Cerebral cortex (tissue), 2 donors: ENCODE results near the genes ZNF100, ZNF91 and ZNF675.

GRCh38 chr19:19526805-19527222 lies 1.9 kb upstream of the YJEFN3 start:
- PRO-cap, 2 experiments = no peak in any of the 2 experiments

GRCh38 chr19:19546689-19547343 lies 8.8 kb downstream of the CILP2 start:
- PRO-cap, 2 experiments = no peak in any of the 2 experiments

DNA sequence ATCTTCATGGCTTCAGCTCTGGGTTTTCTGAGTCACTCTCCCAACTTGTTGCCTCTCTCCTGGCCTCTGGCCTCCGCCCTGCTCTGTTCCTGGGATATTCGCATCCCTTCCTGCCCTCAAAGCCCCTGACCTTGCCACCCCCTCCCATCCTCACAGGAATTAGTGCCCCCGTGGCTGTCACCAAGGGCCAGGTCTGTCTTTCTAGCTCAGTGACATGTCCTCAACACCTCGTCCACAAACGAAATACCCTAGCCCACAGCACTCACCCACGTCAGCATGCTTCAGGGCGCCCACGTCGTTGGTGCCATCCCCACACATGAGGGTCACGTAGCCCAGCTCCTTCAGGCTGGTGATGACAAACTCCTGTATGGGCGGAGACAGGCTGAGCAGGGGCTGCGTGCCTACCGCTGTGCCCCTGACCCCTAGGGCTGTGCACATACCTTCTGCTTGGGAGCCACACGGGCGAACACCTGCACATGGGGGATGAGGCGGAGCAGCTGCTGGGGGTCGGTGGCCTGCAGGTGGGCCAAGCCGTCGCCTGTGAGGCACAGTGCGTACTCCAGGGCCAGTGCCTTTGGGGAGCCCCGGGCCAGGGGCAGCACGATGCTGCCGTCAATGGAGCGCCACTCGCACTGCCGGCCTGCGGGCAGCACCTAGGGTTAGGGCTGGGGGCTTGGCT lies 6.0 kb upstream of the GMIP start:
- PRO-cap, 2 experiments = no peak in any of the 2 experiments

GRCh38 chr19:19650465-19651051 lies 7.1 kb upstream of the GMIP start:
- PRO-cap, 2 experiments = no peak in any of the 2 experiments

GRCh38 chr19:20431420-20432108 lies 134.0 kb downstream of the ZNF737 start:
- PRO-cap, 2 experiments = no peak in any of the 2 experiments

- PRO-cap, 2 experiments = no peak in any of the 2 experiments
Observed at GRCh38 chr19:20610927-20612189, 45.8 kb upstream of the ZNF737 start.

GRCh38 chr19:21440191-21440857 lies 43.4 kb downstream of the ZNF493 start:
- PRO-cap, 2 experiments = no peak in any of the 2 experiments

GRCh38 chr19:21600743-21601176 lies 95.4 kb downstream of the ZNF429 start:
- PRO-cap, 2 experiments = no peak in any of the 2 experiments

- PRO-cap, 2 experiments = peak in 1 of 2 experiments; most common plus-strand start chr19:21767724 (in 1); most common minus-strand start chr19:21767534 (in 1)
Observed at GRCh38 chr19:21766699-21767998, at the start of gene ZNF100. Gene ZNF100, minus strand, starts transcription at chr19:21767579.

DNA sequence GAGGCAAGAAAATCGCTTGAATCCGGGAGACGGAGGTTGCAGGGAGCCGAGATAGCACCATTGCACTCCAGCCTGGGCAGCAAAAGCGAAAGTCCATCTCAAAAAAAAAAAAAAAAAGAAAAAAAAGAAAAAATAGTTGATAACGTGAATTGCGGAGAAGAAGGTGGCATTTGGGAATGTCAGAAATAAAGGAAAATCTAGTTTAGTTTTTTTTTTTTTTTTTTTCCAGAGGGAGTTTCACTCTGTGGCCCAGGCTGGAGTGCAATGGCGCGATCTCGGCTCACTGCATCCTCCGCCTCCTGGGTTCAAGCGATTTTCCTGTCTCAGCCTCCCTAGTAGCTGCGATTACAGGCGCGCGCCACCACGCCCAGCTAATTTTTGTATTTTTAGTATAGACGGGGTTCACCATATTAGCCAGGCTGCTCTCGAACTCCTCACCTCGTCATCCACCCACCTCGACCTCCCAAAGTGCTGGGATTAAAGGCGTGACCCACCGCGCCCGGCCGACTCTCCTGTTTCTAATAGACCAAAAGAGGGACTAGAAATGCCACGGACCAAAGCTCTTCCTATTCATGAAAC lies 743 bp downstream of the ZNF43 start:
- PRO-cap, 2 experiments = no peak in any of the 2 experiments

GRCh38 chr19:23074782-23075933 lies 41.7 kb upstream of the ZNF730 start:
- PRO-cap, 2 experiments = peak in 1 of 2 experiments; most common plus-strand start chr19:23075173 (in 1); most common minus-strand start chr19:23075074 (in 1)

DNA sequence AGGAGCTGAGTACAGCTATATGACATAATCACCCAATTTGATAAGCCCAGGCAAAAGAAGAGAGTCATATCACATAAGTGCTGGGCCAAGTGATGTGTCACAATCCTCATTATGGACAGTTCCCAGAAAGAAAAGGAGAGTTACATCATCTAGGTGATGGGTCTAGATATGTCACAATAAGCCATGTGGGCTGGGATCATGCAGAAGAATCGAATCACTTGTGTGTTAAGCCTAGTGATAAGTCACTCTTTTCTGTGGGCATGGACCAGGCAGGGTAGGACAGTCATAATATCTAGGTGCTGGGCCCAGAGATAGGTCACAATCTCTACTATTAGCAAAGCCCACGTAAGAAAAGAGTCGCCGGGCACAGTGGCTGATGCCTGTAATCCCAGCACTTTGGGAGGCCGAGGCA lies 14.1 kb upstream of the ZNF724 start:
- PRO-cap, 2 experiments = no peak in any of the 2 experiments

DNA sequence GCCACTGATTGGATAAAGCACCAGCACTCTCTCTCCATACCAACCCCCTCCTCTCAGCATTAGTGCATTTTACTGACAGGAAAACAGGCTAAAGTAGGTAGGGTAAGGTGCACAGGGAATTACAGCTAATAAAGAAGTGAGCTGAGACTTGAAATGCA lies 24.0 kb upstream of the ZNF724 start:
- PRO-cap, 2 experiments = peak in 1 of 2 experiments; most common plus-strand start position 56 of the sequence (in 1)

DNA sequence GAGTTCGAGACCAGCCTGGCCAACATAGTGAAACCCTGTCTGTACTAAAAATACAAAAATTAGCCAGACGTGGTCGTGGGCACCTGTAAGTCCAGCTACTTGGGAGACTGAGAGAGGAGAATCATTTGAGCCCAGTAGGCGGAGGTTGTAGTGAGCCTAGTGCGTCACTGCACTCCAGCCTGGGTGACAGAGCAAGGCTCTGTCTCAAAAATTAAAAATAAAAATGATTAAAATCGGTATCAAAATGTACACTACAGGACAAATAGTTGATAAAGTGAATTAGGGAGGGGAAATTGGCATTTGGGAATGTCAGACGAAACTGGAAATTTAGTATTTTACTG lies 1.5 kb downstream of the ZNF91 start:
- PRO-cap, 2 experiments = no peak in any of the 2 experiments

- PRO-cap, 2 experiments = peak in 1 of 2 experiments; most common plus-strand start chr19:23395102 (in 1); most common minus-strand start chr19:23395047 (in 1)
Observed at GRCh38 chr19:23394794-23395841, at the start of gene ZNF91. Gene ZNF91, minus strand, starts transcription at chr19:23395471.

GRCh38 chr19:23687096-23687508 lies at the start of gene ZNF675:
Gene ZNF675, minus strand, starts transcription at chr19:23687212.
- PRO-cap, 2 experiments = peak in 1 of 2 experiments; most common plus-strand start chr19:23687317 (in 1); most common minus-strand start chr19:23687208 (in 1)

GRCh38 chr19:23971914-23972561 lies 57.4 kb downstream of the ZNF726 start:
- PRO-cap, 2 experiments = no peak in any of the 2 experiments

- PRO-cap, 2 experiments = peak in 1 of 2 experiments; most common plus-strand start chr19:24033405 (in 1); most common minus-strand start chr19:24033656 (in 1)
Observed at GRCh38 chr19:24033356-24034510, 53.3 kb upstream of the ZNF254 start.

GRCh38 chr19:27776597-27777356 lies 1436.2 kb downstream of the UQCRFS1 start:
- PRO-cap, 2 experiments = no peak in any of the 2 experiments

GRCh38 chr19:28534795-28535853 lies 677.8 kb downstream of the UQCRFS1 start:
- PRO-cap, 2 experiments = no peak in any of the 2 experiments